ENCODE measurements around the genes GKAP1 and NTRK2.

DNA sequence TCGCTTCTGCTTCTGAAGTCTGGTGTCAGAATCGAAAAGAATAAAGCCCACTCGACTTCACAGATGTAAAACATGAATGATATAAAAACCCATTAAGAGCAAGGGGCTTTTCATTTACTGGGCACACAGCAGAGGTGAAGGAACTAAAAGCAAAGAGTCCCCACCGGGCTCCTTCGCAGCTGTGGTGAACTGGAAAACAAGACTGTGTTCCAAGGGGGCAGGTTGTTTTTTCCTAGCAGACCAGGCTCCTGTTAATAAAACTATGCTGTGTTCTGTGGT is 91.7 kb downstream of the TLE1 start:
- PRO-cap, 2 experiments, result no peak in any of the 2 experiments

GRCh38 chr9:81682825-81683288 is 6.5 kb downstream of the TLE1 start:
- PRO-cap, 2 experiments, result no peak in any of the 2 experiments

DNA sequence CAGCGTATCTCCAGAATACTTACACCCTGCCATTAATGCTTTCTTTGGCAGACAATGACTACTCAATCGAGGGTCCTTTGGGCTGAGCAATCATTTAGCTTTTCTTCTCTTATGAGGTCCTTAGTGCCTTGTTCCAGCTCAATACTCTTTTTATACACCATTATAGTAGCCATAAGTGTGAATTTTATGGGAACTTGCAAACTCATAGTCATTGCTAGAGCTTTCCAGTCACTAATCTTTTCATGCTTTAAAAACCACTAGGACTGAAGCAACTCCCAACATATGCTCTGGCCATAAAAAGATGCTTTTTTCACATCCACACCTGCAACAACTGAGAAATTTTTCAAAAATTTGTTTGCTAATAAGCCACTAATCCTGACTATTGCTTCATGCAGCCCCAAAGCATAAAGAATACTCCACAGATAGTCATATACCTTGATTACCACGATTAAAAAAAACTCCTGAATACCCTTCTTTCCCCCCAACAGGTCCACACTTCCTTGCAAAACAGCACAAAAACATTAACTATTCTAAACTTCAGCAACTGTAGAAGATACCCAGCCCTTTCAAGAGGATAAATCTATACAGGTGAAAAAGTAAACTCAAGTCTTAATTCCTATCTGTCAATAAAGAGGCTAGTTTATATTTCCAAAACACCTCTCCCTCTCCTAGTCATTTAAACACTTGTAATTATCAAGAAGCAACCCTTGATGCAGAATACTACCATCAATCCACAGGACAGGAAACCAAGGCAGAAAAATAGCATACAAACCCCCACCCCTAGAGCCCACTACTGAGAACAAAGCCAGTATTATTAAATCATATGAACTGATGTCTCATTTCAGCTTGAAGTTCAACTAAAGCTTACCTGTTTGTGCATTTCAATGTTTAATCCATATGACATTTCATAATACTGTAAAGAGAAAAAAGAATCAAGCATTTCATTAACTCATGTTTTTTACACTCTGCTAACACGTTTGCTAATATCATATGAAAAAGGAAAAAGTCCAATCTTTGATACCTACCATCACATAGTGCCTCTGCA is 4.2 kb downstream of the TLE1 start:
- PRO-cap, 2 experiments, result no peak in any of the 2 experiments

GRCh38 chr9:82316780-82317094 is 328.2 kb downstream of the SPATA31D1 start:
- PRO-cap, 2 experiments, result peak in 2 of 2 experiments; most common minus-strand start chr9:82316896 (in 2)

DNA sequence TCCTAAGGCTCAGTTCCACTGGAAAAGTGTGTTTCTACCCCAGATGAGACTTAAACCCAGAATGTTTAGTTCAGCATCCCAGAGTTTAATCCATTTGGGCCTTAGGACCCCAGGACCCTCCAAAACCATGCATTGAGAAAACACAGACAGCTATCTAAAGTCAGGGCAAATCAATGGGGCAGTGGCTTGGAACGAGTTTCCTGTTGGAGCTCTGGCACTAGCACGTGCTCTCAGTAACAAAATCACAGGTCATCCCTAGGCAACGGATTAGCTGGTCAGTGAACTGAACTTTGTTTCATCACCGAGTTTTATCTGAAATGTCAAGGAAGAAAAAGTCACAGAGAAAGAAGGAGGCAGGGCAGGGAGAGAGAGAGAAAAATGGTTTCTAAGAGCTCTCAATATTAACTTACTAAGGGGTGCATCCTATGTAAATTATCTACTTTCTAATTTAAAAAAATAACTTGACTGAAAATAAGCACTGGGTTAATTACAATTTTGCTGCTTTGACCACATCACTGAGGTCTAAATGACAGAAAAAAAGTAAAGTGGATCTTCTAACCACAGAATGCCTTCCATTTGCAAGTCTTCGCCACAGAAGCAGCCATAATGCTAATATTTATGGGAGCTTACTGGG is 504.1 kb downstream of the RASEF start:
- PRO-cap, 2 experiments, result no peak in any of the 2 experiments

GRCh38 chr9:82597256-82598026 is 465.5 kb downstream of the RASEF start:
- PRO-cap, 2 experiments, result no peak in any of the 2 experiments

DNA sequence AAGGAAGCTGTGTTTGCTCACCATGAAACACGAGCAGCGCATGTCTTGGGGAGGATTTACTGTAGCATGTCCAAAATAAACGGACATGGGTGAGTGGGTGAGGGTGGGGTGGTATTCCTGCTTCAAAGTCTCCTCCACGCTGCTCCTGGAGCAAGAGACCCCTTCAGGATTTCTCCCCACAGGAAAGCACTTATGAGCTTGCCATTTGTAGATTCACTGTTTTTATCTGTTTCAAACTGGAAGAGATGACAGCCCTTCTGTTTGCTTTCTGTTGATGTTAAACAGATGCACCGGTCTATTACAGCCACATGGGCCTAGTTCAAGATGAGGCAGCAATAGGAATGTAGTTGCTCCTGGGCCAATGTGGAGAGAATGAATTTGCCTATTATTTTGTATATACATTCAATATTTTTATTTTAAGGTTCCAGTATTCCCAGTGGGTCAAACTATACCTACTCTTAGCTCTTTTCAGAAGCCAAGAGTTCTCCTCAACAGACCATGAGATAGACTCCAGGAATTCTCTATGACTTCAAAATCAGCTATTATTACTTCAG is 461.7 kb downstream of the RASEF start:
- PRO-cap, 2 experiments, result no peak in any of the 2 experiments

- PRO-cap, 2 experiments, result no peak in any of the 2 experiments
These were observed 37.3 kb downstream of the RASEF start for GRCh38 chr9:83025541-83026115.

DNA sequence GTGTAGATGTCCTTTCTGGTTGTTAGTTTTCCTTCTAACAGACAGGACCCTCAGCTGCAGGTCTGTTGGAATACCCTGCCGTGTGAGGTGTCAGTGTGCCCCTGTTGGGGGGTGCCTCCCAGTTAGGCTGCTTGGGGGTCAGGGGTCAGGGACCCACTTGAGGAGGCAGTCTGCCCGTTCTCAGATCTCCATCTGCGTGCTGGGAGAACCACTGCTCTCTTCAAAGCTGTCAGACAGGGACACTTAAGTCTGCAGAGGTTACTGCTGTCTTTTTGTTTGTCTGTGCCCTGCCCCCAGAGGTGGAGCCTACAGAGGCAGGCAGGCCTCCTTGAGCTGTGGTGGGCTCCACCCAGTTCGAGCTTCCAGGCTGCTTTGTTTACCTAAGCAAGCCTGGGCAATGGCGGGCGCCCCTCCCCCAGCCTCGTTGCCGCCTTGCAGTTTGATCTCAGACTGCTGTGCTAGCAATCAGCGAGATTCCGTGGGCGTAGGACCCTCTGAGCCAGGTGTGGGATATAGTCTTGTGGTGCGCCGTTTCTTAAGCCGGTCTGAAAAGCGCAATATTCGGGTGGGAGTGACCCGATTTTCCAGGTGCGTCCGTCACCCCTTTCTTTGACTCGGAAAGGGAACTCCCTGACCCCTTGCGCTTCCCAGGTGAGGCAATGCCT is 8.1 kb downstream of the RASEF start:
- PRO-cap, 2 experiments, result no peak in any of the 2 experiments

DNA sequence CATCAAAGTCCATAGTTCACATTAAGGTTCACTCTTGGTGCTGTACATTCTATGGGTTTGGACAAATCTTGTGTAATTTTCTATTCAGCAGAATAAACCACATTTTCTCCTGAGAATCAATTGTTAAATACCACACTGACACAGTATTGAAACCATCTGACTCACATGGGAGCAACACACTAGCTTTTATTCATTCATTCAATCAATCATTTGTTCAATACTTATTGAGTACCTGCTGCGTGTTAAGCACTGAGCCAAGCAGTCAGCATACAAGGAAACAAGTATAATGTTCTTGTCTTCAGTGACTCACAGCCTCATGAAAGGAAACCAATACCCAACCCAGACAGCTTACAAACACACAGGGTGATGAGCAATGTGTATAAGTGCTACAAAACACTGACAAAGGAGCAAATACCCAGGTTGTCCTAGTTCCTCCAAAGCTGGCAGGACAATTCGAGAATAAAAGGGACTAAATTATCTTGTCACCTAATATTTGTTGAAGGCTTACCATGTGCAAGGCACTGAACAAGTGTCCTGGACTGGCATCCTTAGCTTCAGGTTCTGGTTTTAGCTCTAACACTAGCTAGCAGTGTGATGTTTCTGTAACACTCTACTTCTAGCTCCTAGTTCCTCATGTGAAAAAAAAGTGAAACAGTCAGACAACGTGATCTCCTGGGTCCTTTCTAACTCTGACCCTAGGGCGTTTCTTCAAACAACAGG is 67.6 kb upstream of the RASEF start:
- PRO-cap, 2 experiments, result no peak in any of the 2 experiments

GRCh38 chr9:83449040-83449647 is 89.1 kb downstream of the FRMD3 start:
- PRO-cap, 2 experiments, result no peak in any of the 2 experiments

- PRO-cap, 2 experiments, result no peak in any of the 2 experiments
These were observed 65.5 kb downstream of the FRMD3 start for GRCh38 chr9:83472763-83473109.

GRCh38 chr9:83656823-83657189 is 33.9 kb downstream of the IDNK start:
- PRO-cap, 2 experiments, result peak in 2 of 2 experiments; most common minus-strand start chr9:83657021 (in 2)

GRCh38 chr9:83673810-83674558 is 33.8 kb downstream of the UBQLN1 start:
- PRO-cap, 2 experiments, result peak in 1 of 2 experiments; most common minus-strand start chr9:83674381 (in 1)

DNA sequence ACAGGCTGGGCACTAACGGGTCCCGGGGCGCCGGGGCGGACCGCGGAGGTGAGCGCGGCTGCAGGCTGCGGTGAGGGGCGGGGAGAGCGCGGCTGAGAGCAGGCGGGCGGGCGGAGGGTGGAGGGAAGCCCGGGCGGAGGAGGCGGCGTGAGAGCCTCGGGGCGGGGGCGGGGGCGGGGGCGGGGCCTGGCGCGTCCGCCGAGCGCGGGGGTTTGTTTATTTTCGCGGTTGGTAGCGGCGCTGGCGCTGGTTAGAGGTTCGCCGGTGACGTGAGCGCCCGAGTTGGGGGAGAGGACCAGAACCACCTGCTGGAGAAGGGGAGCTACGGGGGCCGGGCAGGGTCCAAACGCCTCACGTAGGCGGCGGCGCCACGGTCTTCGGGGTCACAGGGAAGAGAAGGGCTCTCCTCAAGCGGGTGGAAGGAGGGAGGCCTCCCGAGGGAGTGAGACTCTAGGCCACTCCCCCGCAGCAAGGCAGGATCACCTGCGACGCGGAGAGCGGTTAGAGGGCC is at the start of gene GKAP1:
Gene GKAP1, minus strand, starts transcription at position 90 of the 511 bp plus-strand sequence.
- PRO-cap, 2 experiments, result peak in 2 of 2 experiments; most common plus-strand start position 47 of the sequence (in 1); most common minus-strand start position 88 of the sequence (in 1)

GRCh38 chr9:83973169-83973864 is 6.7 kb downstream of the HNRNPK start:
- PRO-cap, 2 experiments, result peak in 2 of 2 experiments; most common minus-strand start chr9:83973635 (in 2)

- PRO-cap, 2 experiments, result no peak in any of the 2 experiments
These were observed 133.2 kb downstream of the SLC28A3 start for GRCh38 chr9:84207312-84207893.

- PRO-cap, 2 experiments, result no peak in any of the 2 experiments
These were observed at the start of gene NTRK2 for GRCh38 chr9:84669068-84670119. TSS of gene NTRK2 (plus strand) at chr9:84669729.

GRCh38 chr9:84671464-84671894 is 1.9 kb downstream of the NTRK2 start:
- PRO-cap, 2 experiments, result no peak in any of the 2 experiments

- PRO-cap, 2 experiments, result no peak in any of the 2 experiments
These were observed 32.4 kb downstream of the NTRK2 start for GRCh38 chr9:84701934-84702410.

Measured in monocyte (primary cell).